Measurements from ENCODE around the genes DCAKD and ACBD4.

GRCh38 chr17:44211428-44212508 is 7.7 kb downstream of the UBTF start:
- PRO-cap = no peak

DNA sequence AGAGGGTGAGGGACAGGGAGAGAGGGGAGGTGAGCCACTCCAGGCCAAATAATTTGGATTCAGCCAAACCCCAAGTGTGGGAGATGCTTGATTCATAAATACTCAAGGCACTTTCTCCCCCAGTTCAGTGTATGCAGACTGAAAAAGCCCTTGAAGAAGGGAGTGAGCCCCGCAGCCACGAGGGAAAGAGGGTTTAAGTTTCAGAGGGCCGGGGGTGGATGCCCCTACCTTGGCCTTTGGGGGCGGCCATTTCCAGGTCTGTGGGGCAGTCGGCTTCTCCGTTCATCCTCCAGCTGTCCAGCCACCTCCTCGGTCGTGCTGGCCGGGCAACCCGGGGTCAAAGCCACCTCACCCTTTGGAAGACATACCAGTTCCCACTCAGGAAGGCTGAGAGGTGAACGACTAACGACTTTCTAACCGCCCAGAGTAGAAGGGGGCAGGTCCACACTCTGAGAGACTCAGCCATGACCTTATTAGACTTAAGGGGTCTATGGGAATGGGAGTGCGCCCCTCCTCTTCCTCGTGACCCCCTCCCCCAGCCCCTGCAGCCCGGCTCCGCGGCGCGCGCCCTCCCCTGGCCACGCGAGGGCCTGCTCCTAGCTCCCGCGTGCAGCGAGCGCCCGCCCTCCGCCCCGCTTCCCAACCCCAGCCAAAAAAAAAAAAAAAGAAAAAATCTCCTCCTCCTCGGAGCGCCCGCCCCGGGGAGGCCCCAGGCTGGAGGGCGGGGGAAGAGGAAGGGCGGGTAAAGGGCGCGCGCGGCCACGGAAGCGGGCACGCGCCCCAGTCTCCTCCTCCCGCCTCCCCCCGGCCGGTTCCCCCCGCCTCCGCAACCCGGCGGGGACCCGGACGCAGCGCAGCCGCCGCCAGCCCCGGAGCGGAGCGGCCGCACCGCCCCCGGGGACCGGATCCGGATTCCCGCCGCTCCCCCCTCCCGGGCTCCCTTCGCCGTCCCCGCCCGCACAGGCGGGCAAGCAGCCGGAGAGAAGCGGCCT is 1.2 kb downstream of the UBTF start:
- PRO-cap = bidirectional peak, plus-strand start at position 829 of the sequence, minus-strand start at position 651 of the sequence

- PRO-cap = bidirectional peak, plus-strand start at chr17:44219024, minus-strand start at chr17:44219068; bidirectional peak, plus-strand start at chr17:44219199, minus-strand start at chr17:44219197
Observed at GRCh38 chr17:44218936-44219341, 536 bp downstream of the UBTF start.

DNA sequence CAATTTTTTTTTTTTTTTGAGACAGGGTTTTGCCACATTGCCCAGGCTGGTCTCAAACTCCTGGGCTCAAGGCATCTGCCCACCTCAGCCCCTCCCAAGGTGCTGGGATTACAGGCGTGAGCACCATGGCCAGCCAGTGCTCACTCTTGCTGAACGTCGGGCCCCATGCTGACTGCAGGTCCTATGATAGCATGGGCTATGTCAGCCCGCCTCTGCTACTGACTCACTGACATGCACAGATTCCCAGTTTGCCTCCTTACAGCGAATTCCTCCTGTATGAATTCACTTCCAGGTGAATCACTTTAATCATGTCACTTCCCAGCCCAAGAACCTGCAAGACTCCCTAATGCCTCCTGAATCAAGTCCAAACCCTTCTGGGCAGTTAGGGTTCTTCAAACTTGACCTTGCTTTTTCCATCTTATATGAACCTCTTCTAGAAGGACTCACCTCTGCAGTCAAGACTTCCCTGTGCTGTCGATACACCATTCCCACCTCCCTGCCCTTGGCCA is 16.1 kb upstream of the UBTF start:
- PRO-cap = no peak

GRCh38 chr17:44317206-44318485 is 7.0 kb downstream of the SLC25A39 start:
- PRO-cap = no peak

GRCh38 chr17:44353116-44353561 is 8.0 kb downstream of the GRN start:
- PRO-cap = no peak

- PRO-cap = unidirectional peak, plus-strand start at chr17:44354099
Observed at GRCh38 chr17:44353562-44354557, 8.8 kb downstream of the GRN start.

DNA sequence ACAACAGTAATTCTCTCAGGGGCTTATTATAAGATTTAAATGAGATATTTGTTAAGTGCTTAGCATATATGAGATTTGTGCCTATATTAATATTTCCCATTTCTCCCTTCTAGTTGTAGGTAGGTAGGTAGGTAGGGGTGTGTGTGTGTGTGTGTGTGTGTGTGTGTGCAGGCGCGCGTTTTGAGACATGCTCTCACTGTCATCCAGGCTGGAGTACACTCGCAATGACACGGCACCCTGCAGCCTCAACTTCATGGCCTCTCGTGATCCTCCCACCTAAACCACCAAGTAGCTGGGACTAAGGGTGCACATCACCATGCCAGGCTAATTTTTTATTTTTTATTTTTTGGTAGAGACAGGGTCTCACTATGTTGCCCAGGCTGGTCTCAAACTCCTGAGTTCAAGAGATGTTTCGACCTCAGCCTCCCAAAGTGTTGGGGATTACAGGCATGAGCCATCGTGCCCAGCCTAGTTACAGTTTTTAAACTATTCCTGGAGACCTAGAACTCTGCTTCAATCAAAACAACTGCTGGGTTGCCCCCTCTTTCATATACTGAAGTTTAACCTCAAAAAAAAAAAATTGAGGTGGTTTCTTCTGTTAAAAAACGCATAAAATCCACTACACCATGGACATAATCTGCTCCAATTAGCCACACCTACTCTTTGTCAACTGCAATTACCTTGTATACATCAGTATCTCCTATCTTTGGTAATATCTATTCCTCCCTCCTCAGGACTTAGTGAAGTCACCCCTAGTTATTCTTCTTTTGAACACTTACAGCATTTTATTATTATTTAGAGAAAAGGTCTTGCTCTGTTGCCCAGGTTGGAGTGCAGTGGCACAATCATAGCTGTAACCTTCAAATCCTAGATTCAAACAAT is 49.6 kb downstream of the GPATCH8 start:
- PRO-cap = no peak

GRCh38 chr17:44804265-44804703 is 25.8 kb downstream of the GJC1 start:
- PRO-cap = no peak

DNA sequence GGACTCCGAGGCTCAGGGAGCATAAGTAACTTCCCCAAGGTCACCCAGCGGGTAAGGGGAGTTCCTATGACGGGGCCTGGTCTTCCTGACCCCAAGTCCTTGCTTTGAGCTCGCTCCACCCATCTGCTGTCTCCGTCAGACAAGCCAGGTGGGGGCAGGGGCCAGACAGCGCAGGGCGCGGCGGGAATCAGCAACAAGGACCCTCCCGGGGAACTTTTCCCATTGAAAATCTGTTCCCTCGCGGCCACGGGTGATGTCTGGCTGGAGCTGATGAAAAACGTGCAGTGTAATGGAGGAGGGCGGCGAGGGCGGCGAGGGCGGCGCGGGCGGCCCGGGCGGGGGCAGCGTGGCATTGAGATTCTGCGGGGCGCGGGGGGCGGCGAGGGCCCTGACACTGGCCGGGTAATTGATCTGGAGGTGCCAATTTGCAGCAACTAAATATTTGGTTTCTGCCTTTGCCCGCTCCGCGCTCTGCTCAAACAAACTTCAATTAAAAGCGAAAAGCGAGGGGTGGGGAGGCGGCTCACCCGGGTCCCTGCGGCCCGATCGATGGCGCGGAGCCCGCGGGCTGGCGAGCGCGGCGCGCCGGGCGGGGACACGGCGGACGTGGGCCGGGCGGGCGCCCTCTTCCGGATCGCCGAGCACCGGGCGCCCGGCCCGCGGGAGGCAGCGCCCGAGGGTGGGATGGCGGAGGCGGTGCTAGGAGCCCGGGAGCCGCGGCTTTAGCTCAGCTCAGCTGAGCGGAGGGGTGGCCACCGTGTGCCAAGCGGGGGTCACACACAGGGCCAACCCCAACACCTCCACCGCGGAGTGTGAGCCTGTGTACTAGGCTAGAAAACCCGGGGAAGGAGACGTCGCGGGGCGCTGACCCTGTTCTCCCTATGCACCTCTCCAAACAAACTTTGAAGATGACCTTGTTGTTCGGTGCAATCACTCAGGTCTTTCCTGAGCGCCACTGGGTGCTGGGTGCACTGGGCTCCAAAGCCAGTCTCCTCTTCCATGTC is 32.3 kb downstream of the DCAKD start:
- PRO-cap = unidirectional peak, plus-strand start at position 169 of the sequence

GRCh38 chr17:45042276-45043177 is 8.9 kb downstream of the DCAKD start:
- PRO-cap = no peak

DNA sequence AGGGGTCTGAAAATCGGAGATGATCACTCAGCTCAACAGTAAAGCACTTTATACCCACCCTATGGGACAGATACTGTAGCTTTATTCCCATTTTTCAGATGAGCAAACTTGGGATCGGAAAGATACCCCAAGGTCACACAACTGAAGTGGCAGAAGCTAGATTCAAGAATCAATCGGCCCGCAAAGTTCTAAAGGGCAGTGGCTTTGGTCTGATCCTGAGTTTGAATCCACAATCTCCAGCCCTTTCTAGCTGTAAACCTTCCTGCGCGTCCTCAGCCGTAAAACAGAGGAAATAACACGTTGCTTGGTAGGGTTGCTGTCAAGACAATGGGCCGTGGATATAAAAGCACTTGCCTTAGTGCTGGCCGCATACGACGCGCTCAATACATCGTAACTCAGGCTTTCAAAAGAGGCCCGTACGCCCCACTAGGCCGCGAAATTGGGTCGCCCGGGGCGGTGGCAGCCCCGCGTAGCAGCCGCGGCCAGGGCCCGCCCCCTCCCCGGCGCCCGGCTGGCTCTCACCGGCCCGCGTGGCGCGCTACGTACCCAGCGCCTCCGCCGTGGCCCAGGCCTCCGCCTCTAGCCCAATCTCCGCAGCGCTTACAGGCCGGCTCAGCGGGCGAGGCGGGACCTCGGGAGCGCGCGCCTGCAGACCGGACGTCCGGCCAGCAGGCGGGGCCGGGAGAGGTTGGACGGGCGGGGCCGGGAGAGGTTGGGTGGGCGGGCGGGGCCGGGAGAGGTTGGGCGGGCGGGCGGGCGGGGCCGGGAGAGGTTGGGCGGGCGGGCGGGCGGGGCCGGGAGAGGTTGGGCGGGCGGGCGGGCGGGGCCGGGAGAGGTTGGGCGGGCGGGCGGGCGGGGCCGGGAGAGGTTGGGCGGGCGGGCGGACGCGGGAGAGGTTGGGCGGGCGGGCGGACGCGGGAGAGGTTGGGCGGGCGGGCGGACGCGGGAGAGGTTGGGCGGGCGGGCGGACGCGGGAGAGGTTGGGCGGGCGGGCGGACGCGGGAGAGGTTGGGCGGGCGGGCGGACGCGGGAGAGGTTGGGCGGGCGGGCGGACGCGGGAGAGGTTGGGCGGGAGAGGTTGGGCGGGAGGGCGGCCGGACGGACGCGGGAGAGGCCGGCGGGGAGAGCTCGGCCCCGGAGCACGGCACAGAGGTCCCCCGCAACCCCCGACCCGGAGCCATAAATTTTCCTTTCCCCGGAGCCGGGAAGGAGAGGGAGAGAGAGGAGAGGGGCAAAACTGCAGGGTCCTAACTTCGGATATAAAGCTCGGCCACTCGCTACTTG is at the start of gene DCAKD:
TSS of gene DCAKD (minus strand) at position 626 of the 1,284 bp plus-strand sequence.
- PRO-cap = bidirectional peak, plus-strand start at position 370 of the sequence, minus-strand start at position 285 of the sequence; unidirectional peak, minus-strand start at position 513 of the sequence; unidirectional peak, minus-strand start at position 581 of the sequence; unidirectional peak, plus-strand start at position 1,074 of the sequence

DNA sequence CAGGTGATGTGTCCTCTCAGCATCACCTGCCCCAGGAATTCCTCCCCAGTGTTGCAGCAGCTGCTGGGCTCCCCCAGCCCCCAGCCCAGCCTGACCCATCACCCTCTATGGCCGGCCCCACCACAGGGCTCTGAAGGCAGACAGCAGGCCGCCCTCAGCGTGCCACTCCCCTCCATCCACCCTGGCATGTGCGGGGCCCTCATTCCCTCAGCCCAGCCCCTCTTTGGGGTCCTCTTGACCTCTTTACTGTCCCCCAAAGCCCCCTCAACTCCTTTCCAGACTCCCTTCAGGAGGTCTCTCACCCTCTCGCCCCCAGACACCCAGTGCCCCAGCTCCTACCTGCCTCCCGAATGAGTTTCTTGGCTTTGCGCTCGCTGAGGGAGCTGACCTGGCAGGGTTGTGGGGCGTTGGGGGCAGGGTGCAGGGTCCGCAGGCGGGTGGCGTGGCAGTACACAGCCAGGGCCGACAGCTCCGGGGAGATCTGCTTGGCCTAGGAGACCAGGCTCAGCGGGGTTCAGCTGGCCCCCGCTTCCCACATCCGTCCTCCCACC is 17.5 kb downstream of the PLCD3 start:
- PRO-cap = no peak

- PRO-cap = unidirectional peak, plus-strand start at chr17:45135690
Observed at GRCh38 chr17:45135181-45135972, at the start of gene ACBD4. Gene ACBD4 (plus strand): TSS chr17:45135687.

GRCh38 chr17:45143669-45144708 is 4.3 kb upstream of the HEXIM1 start:
- PRO-cap = bidirectional peak, plus-strand start at chr17:45143976, minus-strand start at chr17:45143805; bidirectional peak, plus-strand start at chr17:45144173, minus-strand start at chr17:45144032

DNA sequence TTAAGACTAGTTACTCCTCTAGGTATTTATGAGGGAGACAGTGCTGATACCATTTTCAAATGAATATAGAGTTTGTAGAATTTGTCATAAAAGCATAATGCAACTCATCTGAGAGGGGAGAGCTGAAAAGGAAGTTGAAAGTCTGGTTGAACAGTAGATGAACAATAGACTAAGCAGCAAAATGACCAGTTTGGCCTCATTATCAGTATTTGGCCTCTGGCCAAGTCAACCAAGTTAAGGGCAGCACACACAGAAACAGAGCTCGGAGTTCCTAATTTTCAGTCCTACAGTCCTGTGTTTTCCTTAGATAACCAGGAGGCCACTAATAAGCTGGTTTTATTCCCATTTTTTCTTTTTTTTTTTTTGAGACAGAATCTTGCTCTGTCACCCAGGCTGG is 3.3 kb upstream of the HEXIM2 start:
- PRO-cap = no peak

- PRO-cap = bidirectional peak, plus-strand start at chr17:45161633, minus-strand start at chr17:45161538
Observed at GRCh38 chr17:45161326-45161760, 332 bp upstream of the HEXIM2 start.

- PRO-cap = no peak
Observed at GRCh38 chr17:45231480-45231742, 9.7 kb downstream of the FMNL1 start.

DNA sequence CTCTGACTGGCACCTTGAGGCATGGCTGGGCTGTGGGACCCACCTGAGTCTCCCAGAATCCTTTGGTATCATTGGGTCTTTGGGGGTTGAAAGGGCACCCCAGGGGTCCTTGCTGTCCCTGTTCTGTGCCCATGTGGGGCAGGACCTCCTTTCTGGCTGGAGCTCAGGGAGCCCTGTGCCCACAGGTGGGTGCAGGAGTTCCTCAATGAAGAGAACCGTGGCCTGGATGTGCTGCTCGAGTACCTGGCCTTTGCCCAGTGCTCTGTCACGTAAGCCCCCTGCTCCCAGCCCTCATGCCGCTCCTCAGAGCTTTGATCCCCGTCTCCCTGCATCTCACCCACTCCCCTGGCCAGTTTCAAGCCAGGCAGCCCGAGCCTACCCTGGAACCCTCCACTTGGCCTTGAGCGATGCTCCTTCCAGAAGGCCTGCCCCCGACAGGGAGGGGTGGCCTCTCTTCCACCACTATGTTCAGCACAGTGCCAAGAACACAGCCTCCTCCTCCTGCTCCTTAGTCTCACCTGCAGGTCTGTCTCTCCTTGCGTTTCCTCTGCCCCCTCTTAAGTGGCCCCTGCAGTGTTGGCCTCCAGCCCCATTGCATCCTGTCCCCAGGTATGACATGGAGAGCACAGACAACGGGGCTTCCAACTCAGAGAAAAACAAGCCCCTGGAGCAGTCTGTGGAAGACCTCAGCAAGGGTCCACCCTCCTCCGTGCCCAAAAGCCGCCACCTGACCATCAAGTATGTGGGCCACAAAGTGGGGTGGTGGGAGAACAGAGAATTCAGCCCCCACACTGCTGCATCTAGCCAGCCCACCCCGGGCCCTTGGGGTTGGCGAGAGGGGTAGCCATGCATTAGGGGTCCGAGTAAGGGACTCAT is 12.0 kb downstream of the FMNL1 start:
- PRO-cap = no peak

GRCh38 chr17:45246836-45247300 is 15.0 kb downstream of the SPATA32 start:
- PRO-cap = no peak